ENCODE data around the genes MAP1A and SPG11.

GRCh38 chr15:42727505-42728524, 9.1 kb downstream of the CDAN1 start:
- PRO-cap, result no peak

- PRO-cap, result no peak
Observed at GRCh38 chr15:42774540-42774743, 37.5 kb upstream of the CDAN1 start.

- PRO-cap, result no peak
Observed at GRCh38 chr15:43168220-43168594, 17.0 kb upstream of the CCNDBP1 start.

DNA sequence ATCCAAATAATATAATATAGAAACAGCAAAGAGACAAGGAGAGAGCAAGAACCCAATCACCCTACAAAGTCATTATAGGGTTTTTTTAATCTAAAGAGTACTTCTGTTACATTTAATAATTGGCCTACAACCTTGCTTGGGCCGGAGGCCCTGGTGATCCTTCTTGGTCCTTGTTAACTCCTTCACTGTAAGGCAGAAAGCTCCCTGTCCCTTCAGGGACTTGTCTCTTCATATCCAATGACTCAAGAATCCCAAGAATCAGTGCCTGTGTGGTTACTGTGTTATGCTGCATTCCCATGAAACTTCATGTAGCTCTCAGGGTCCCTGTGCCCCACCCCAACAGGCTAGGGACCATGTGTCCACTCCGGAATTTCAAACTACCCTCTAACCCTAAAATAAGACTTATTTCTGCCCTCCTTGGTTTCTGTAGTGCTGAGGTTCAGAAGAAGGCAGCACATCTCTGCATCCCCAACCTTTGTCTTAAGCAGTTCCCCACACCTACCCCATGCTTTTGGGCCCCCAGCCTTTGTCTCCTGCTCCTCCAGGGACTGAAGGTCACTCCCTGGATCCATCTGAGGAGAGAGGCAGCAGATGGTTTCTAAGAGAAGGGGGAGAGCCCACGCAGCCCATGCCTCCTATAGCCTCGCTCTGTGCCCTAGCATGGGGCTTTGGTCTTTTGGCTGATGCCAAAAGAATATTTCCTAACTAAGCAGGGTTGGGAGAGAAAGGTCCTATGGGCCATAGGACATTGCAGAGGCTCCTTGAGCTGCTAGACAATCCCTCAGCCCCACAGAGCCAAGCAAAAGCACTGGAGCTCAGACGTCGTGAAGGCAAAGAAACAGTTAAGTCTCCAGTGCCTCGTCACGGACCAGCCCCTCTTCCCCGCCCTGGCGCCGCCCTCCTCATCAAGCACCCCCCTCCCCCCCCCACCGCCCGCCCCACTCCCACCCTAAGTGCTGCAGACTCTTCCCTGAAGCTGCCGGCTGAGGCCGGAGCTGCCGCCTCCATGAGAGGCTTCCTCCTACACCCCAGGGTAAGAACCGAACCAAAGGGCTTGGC, at the start of gene MAP1A:
Gene MAP1A (plus strand): TSS at position 941 of the 1,059 bp plus-strand sequence.
- PRO-cap, result unidirectional peak, minus-strand start at position 244 of the sequence; bidirectional peak, plus-strand start at position 952 of the sequence, minus-strand start at position 832 of the sequence

- PRO-cap, result no peak
Observed at GRCh38 chr15:43598033-43598363, 4.2 kb downstream of the CKMT1B start.

GRCh38 chr15:43638828-43639530, 9.7 kb downstream of the CATSPER2 start:
- PRO-cap, result no peak

DNA sequence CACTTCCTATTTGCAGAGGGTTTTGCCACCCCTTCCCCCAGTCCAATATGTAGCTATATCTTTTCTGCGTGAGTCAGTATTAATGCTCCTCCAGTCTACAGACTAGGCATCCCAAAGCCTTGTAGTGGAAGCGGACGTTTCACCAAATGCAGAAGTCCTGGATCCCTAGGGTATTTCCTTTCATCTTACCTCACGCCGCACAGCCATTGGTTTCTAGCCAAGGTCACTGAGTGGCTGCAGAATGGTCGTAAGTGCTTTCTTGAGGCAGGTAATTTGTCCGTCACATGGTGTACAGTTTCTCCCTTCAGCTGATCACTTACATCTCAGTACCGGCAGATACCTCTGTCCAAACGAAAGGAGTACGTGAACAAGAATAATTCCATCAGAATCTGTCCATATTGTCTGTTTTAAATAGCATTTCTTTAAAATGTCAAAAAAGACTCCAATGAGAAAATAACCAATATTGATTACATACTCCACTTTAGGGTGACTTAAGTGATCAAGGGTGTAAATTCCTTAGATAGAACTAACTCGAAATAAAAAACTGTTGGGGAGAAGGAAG, 801 bp downstream of the PDIA3 start:
- PRO-cap, result no peak

- PRO-cap, result no peak
Observed at GRCh38 chr15:43775204-43775839, 1.4 kb downstream of the ELL3 start.

- PRO-cap, result no peak
Observed at GRCh38 chr15:43878406-43878978, 51.7 kb downstream of the WDR76 start.

GRCh38 chr15:44252376-44252754, 36.2 kb upstream of the GOLM2 start:
- PRO-cap, result no peak

DNA sequence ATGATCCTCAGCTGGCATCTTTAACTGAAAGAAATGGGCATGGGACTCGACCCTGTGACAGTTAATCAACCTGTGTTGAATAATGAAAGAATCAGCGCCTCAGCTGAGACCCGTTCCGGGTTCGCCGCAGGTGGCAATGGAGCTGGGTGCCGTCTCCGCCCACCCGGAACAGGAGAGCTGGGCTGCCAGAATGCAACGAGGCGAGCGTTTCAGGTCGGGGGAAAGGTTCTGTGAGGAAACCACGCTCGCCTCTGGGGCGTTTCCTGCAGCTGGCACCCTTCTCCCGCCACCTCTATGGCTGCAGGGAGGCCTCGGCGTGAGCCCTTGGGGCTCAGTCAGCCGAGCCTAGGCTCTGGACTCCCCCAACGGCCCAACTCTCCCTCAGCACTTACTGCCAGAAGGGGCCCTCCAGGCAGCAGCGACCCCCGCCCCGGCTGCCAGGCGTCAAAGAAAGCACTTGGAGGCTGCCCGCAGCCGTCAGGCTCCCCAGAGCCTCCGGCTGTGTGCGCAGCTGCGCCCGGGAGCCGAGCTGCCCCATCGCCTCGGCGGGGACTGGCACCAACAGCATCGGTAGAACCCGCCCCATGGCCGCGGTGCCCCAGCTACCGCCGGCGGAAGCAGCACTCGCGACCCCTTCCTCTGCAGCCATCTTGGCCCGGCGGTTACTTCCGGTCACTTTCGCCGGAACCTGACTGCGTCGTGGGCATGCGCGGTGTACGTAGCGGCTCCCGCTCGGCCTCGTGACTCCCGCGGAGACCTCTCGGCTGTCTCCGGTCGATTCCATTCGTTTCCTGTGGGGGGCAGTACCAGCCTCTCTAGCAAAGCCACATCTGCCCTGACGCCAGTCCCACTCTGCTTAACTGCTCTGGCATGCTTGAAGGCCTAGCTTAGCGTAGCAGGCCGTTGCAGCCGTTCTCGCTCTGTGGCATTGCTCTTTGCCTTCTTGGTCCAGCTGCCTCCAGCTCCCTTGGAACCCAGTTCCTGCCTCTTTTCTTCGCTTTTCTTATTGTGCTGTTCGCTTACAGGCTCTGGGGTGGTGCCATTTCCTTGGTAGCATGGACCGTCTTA, at the start of gene SPG11:
Gene SPG11 (minus strand): TSS at position 664 of the 1,068 bp plus-strand sequence.
- PRO-cap, result bidirectional peak, plus-strand start at position 844 of the sequence, minus-strand start at position 664 of the sequence

- PRO-cap, result unidirectional peak, minus-strand start at chr15:44712603
Observed at GRCh38 chr15:44712362-44713297, 1.3 kb downstream of the B2M start.

DNA sequence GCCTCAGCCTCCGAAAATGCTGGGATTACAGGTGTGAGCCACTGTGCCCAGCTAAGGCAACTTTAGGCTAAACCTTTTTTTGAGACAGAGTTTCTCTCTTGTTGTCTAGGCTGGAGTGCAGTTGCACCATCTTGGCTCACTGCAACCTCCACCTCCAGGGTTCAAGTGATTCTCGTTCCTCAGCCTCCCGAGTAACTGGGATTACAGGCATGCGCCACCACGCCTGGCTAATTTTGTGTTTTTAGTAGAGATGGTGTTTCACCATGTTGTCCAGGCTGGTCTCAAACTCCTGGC, 8.8 kb downstream of the B2M start:
- PRO-cap, result no peak

GRCh38 chr15:44730173-44730534, 6.2 kb upstream of the TRIM69 start:
- PRO-cap, result no peak

DNA sequence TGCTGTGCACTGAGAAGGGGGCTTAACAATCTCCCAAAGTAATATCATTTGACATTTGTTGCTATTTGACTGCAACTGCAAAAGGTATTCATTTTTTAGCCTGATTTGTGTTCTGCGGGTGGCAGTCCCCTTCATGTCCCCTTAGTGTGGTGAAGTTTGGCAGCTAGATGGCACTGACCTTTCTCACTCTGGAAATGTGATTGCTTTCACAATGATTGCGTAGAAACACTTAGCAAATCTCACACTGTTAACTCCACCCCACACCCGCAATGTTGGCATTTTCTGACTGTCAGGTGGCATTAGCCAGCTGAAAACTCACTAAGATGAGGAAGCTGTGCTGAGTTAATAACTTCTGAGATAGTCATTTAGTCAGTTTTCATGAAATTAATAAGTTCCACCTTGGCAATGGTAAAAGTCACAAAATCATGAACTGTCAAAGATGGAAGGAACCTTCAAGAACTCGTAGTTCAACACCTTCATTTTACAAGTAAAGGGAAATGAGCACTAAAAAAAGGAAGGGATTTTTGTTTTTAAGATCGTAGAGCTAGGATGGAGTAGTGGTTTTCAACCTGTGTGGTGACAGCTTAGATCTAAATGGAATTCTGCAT, 77.0 kb downstream of the TRIM69 start:
- PRO-cap, result no peak

GRCh38 chr15:44830419-44831283, 94.3 kb downstream of the TRIM69 start:
- PRO-cap, result no peak

- PRO-cap, result no peak
Observed at GRCh38 chr15:45117550-45118404, 3.7 kb downstream of the DUOXA2 start.

- PRO-cap, result no peak
Observed at GRCh38 chr15:45130387-45130743, 571 bp downstream of the DUOX1 start.

GRCh38 chr15:45156911-45157773, 27.3 kb downstream of the DUOX1 start:
- PRO-cap, result no peak

- PRO-cap, result no peak
Observed at GRCh38 chr15:45169364-45170122, 18.2 kb downstream of the SHF start.